Epithelial cell of alveolus of lung (primary cell): ENCODE results near the gene RAPGEF5.

- RAMPAGE, long total RNA, result no peak
- RRBS, result no CpG with 5 or more reads among the region's 29 CpGs
These were observed 163.6 kb downstream of the RAPGEF5 start for GRCh38 chr7:22192995-22194205.

DNA sequence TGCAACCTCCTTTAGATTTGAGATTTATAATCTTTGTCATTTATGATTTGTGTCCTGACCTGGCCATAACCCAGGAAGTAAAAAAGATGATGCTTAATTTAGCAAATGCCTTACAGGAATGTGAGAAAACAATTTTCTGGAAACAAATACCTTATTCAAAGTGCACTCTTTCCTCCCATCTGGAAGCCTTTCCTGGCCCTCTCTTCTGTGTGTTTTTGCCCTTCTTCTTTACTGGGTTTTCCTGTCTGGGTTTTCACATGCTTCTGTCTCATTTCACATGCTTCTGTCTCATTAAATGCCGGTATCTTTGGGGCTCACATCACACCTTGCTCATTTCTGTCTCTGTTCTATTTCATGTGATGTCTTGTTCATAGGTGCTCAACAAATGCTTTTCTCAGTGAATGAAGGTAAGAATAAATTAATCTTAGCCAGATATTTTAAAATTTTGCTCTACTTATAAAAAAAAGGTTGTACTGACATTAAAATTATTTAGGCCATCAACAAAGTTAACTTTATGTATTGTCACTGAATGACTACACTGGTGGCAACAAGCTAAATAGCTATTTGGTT, 149.1 kb downstream of the RAPGEF5 start:
- RAMPAGE, long total RNA, result no peak
- RRBS, result no CpG with 5 or more reads among the region's 1 CpG

- RAMPAGE, long total RNA, result no peak
- RRBS, result 1% methylated on average over 46 of the region's 108 CpGs
These were observed at the start of gene RAPGEF5 for GRCh38 chr7:22356763-22357702. TSS of gene RAPGEF5 (minus strand) at chr7:22357154.

DNA sequence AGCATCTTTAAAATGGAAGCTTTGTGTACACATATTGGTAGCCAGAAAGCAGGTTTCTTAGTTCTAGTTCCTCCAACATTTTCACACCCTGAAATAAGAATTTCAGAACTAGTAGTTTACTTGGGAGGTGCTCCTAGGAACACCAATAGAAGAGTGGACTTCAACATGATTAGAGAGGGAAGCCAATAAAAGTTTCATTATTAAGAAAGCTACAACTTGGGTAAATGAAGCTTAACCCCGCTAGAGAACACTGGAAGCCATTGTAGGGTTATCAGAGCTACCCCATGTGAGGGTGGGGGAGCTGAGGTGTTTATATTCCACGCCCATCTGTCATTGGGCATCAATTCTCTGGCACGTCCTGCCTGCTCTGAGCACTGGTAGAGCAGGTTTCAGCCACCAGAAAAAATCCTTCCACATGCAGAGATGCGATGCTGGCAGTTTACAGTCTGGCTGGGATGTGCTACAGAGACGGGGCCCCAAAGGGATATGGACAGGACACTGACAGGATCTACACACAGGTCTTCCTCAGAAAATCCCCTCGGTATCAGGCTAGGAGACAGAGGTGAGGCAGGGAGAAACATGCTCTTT, 15.8 kb upstream of the RAPGEF5 start:
- RAMPAGE, long total RNA, result no peak
- RRBS, result no CpG with 5 or more reads among the region's 6 CpGs

GRCh38 chr7:22577443-22577982, 77.5 kb upstream of the STEAP1B start:
- RAMPAGE, long total RNA, result no peak
- RRBS, result no CpG with 5 or more reads among the region's 6 CpGs

DNA sequence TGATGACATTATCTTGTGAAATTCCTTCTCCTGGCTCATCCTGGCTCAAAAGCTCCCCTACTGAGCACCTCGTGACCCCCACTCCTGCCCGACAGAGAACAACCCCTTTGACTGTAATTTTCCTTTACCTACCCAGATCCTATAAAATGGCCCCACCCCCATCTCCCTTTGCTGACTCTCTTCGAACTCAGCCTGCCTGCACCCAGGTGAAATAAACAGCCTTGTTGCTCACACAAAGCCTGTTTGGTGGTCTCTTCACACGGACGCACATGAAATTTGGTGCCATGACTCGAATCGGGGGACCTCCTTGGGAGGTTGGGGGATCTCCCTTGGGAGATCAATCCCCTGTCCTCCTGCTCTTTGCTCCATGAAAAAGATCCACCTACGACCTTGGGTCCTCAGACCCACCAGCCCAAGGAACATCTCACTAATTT, 23.5 kb upstream of the IL6 start:
- RAMPAGE, long total RNA, result no peak
- RRBS, result no CpG with 5 or more reads among the region's 8 CpGs

DNA sequence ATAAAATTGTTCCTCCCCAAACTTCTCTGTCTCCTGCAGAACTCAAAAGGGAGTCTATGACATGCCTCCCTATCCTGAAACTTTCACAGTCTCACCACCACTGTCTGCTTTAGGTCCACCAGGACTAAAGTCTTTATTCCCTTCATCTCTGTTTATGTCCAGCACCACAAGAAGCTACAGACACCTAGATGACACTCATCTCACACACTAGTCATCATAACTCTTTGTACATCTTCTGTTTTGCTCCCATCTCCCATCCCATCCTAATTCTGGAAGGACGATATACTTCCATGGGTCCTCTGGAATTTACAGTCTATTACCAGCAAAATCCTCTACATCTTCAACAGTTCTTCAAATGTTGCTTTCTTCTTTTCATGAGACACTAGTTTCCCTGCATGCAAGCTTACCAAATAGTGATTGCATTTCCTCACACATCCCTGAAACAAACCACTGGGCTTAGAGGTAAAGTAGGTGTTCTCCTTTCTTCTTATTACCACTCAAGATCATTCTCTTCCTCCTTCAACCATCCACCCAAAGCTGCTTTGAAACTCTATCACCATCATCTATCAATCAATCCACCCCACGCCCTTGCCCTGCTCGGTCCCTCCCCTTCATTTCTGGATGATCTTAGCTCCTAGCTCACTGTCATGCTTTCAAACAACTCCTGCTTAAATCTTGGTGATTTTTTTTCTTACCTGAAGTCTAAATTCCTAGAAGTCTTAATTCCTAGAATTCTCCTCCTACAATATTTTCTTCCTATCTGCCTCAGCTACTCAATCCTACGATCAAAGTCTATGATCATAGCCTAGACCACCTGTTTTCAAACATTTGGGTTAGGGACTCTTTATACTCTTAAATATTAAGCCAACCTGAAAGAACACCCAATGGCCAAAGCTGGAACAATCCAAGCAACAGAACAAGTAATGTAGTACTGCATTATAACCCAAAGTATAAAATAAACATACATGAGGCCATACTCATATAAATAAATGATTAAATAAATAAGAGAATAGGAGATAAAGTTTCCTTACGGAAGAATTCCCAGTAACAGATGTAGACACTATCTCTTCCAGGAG, 18.9 kb downstream of the HYCC1 start:
- RAMPAGE, long total RNA, result no peak
- RRBS, result no CpG with 5 or more reads among the region's 5 CpGs

DNA sequence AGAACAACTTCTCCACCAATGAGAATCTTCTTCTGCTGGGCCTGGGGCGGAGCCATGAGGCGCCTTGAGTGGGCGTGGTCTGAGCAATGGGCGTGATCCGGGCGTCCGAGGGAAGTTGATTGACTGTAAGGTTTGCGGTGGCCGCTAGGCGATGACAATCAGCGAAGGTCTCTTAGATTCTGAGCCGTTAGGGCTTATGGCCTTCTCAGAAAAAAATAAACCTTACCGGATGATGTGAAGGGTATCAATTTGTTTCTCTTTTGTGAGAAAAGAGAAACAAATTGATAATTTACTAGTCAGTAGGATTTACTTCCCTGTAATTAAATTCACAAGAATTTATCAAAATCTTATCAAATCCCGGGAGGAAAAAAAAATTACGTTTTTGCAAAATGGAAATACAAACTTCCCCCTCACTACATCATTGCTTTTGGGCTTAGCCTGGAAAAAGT, 314 bp upstream of the HYCC1 start:
- RAMPAGE, long total RNA, result no peak
- RRBS, result 3% methylated on average over 1 of the region's 15 CpGs

GRCh38 chr7:23018443-23019197, 4.7 kb upstream of the HYCC1 start:
- RAMPAGE, long total RNA, result no peak
- RRBS, result no CpG with 5 or more reads among the region's 7 CpGs

- RAMPAGE, long total RNA, result no peak
- RRBS, result no CpG with 5 or more reads among the region's 52 CpGs
These were observed 678 bp downstream of the KLHL7 start for GRCh38 chr7:23106000-23106925.

- RAMPAGE, long total RNA, result no peak
- RRBS, result 3% methylated on average over 10 of the region's 20 CpGs
These were observed 718 bp downstream of the IGF2BP3 start for GRCh38 chr7:23469687-23469859.

DNA sequence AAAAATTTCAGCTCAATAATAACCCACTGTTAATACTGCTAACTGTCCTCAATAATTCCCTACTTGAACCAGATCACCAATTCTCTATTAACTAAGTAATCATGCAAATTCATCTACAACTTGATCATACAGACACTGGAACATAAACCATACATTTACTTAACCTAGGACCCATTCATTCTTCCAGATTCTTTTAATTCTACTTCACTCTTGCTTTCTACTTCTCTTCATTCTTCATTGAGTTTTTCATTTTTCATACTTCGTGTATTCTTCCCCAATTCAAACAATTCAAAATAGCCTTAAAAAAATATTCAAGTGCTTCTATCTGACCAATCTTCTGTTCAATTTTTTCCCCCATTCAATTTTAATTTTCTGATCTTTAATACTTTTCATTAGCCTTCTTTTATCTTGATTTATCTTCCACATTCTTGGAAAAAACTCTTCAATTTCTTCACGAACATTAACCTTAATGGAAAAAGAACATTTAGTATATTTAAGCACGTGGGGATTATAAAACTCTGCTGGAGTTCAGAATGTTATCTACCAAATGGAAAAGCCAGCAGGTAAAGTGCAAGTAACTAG, 9.7 kb downstream of the TRA2A start:
- RAMPAGE, long total RNA, result no peak
- RRBS, result no CpG with 5 or more reads among the region's 3 CpGs

GRCh38 chr7:24573573-24574432, 551 bp downstream of the PALS2 start:
- RAMPAGE, long total RNA, result no peak
- RRBS, result 1% methylated on average over 36 of the region's 99 CpGs

- RAMPAGE, long total RNA, result no peak
- RRBS, result no CpG with 5 or more reads among the region's 4 CpGs
These were observed 50.4 kb downstream of the PALS2 start for GRCh38 chr7:24623537-24624262.

GRCh38 chr7:24728585-24729061, 28.6 kb downstream of the GSDME start:
- RAMPAGE, long total RNA, result no peak
- RRBS, result no CpG with 5 or more reads among the region's 10 CpGs

GRCh38 chr7:24749212-24749595, 8.1 kb downstream of the GSDME start:
- RAMPAGE, long total RNA, result no peak
- RRBS, result no CpG with 5 or more reads among the region's 8 CpGs

DNA sequence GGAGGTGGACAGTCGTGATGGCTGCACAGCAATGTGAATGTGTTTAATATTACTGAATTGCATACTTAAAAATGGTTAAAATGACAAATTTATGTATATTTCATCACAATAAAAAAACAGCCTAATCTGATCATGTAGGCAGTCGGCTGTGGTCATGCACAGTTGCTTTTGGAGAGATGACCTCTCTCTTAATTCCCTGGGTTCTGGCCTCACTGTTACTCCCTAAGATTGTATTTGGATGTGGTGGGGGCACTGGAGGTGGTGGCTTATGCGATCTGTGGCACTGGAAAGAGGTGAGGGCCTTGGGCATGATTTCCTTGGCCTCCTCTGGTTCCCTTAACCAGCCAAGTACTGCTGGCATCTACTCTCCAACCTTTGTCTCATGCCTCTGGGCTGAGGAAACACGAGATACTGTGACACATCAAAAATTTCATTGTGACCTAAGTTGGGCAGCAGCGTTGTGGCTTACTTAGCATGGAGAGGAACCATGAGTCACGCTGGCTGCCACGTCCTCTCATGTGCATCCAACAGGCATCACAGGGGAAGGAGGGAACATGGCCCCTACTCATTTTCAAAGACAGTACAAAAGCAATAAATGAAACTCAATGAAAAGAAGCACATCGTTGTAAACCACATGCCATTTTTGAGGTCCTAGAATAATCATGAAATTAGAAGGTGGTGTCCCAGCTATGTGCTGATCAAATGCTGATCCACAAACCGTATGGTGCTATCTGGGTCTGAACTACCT, 29.6 kb upstream of the GSDME start:
- RAMPAGE, long total RNA, result no peak
- RRBS, result no CpG with 5 or more reads among the region's 9 CpGs

DNA sequence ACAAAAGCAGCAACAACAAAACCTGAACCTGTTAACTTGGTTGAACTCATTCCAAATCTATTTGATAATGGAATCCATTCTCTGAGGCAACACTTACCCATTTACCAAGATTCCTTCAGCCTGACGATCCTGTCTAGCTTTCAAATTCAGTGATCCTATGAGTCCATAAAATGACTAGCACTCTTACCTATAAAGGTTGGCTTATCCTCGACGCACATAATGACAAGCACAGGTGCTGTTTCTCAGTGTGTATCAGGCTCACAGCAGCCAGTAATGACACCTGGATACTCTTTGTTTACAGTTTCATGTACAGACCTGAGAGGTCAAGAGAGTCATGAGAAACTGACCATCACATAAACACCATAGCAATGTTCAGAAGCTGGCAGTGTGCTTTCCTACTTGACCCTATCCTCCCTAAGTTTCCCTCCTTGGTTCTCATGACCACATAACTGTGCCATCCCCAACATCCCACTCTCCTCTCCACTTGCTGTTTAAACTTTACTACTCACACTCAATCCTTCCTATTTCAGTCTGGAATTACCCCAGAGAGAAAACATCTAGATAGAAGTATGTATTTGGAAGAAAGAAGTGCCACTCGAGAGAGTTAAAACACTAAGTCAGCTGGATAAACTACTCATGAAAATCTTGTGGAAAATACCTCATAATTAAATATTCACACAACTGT, 62.0 kb downstream of the OSBPL3 start:
- RAMPAGE, long total RNA, result no peak
- RRBS, result no CpG with 5 or more reads among the region's 4 CpGs

- RAMPAGE, long total RNA, result no peak
- RRBS, result no CpG with 5 or more reads among the region's 17 CpGs
These were observed 67.8 kb upstream of the OSBPL3 start for GRCh38 chr7:25047704-25048224.

- RAMPAGE, long total RNA, result no peak
- RRBS, result no CpG with 5 or more reads among the region's 23 CpGs
These were observed 656 bp downstream of the CYCS start for GRCh38 chr7:25124249-25124958.